ENCODE measurements around the genes ROGDI and SEC14L5.

- PRO-cap: no peak
Observed at GRCh38 chr16:4680881-4681817, 12.2 kb upstream of the NUDT16L1 start.

DNA sequence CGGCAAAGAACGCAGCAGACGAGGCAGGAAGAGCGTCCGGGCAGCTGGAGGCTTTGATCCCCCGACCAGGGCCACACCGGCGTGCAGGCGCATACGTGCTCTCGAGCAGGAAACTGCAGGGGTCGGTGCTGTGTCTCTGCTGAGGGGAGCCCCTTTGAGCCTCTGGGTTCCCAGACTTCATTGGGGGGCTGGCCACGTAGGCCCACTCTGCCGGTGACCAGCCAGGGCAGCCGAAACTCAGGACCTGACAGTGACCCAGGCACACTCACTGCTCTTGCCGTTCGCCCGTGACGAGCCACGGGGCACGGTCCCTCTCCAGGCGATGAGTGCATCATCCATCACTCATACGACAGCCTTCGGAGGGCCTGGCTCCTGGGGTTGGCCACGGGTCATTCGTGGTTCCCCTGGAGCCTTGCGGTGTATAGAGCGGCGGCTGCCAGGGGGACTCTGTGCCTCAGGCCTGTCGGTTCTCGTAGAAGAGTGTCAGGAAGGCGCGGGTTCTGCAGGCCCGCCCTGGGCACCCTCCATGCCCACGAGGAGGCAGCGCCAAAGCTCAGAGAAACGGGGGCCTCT, 11.3 kb upstream of the NUDT16L1 start:
- PRO-cap: no peak

- PRO-cap: bidirectional peak, plus-strand start at chr16:4802798, minus-strand start at chr16:4802673
Observed at GRCh38 chr16:4802477-4803434, at the start of gene ROGDI. Gene ROGDI, minus strand, starts transcription at chr16:4802633.

DNA sequence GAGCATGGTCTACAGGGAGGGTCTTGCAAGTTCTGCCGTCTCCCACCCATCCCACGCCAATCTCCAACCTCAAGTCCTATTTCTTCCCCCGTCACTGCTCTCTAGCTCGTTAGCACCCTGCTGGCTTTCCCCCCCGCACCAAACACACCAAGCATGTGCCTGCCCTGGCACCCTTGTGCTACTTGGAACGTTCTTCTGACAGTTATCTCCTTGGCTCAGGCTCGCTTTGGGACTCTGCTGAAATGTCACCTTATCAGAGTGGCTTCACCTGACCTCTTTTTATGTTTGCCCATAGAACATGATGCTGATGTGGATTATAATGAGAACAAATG, 21.9 kb downstream of the GLYR1 start:
- PRO-cap: no peak

DNA sequence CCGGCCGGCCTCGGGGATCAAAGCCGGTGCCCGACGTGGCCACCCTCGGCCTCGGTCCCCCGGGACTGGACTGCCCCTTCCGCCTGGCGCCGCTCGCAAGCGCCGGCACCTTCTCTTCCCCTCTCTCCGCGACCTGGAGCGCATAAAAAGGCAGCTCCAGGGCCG, 212 bp downstream of the GLYR1 start:
- PRO-cap: no peak

- PRO-cap: no peak
Observed at GRCh38 chr16:4850116-4850455, 2.8 kb downstream of the UBN1 start.

- PRO-cap: no peak
Observed at GRCh38 chr16:4852753-4853243, 5.5 kb downstream of the UBN1 start.

DNA sequence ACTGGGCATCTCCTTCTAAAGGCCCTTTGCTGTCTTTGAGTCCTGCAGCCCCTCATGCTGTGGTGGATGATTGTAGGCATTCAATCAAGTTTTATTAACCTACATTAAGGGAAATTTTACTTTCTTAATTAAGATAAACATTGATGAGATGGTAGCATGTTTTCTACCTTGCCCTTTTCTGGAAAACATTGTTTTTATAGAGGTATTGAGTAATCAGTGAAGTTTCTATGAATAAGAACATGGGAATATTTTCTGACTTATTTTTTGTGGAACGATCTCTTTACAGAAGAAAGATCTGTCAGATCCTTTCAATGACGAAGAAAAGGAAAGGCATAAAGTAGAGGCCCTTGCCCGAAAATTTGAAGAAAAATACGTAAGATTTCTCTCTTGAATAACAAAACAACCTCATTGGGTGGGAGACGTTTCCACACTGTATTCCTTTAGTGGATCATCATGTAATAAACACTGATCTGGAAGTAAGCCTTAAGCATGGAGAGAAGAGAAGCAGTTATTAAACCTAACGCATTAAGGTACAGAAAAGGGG, 10.5 kb downstream of the UBN1 start:
- PRO-cap: no peak

GRCh38 chr16:4860226-4861246, 13.3 kb downstream of the UBN1 start:
- PRO-cap: no peak

- PRO-cap: no peak
Observed at GRCh38 chr16:4876673-4877197, 29.5 kb downstream of the UBN1 start.

DNA sequence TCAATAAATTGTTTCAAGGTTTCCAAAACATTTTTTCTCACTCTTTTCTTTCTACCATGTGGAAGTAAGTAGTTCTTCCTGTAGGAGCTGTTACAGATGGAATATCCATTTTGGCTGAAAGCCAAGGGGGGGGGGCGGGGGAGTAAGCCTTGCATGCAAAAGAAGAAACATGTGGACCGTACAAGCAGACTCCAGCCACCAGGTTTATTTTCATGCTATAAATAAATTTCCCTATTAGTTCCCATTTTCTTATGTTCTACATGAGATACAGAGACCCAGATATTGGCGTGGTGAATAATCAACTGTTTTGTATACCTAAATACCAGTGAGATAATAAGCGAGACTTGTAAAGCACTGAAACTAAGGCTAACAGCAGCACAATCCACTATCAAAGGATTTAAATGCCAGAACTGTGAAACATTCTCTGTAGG, 35.1 kb downstream of the UBN1 start:
- PRO-cap: no peak

DNA sequence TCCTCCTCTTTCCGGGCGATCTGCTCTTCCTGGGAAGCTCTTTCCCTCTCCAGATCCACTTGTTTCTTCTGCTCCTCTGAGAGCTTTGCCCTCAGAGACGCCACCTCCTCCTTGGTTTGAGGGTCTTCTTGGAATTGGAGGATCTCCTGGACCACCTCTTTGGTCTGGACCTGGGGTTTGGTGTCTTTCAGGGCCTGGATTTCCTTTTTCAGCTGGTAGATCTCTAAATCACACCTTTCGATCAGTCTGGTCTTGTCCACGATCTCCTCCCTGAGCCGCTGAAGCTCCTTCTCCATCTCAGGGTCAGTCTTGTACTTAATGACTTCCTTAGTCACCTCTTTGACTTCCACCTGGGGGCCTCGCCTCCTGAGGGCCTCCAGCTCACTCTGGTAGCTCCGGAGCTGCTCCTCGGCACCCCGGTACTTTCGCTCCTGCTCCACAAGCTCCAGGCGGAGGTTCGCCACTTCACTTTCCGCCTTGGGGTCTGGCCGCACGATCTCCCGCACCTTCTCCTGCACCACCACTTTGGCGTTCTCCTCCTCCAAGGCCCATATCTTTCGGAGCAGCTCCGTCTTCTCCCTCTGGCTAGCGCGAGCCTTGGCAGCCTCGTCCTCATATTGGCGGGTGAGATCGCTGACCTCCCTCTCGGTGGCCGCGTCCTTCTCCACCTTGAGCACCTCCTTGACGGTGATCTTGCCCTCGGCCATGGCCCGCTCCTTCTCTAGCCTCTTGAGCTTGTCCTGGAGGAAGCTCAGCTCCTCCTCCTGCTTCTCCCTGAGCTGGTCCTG, 37.5 kb downstream of the UBN1 start:
- PRO-cap: no peak

DNA sequence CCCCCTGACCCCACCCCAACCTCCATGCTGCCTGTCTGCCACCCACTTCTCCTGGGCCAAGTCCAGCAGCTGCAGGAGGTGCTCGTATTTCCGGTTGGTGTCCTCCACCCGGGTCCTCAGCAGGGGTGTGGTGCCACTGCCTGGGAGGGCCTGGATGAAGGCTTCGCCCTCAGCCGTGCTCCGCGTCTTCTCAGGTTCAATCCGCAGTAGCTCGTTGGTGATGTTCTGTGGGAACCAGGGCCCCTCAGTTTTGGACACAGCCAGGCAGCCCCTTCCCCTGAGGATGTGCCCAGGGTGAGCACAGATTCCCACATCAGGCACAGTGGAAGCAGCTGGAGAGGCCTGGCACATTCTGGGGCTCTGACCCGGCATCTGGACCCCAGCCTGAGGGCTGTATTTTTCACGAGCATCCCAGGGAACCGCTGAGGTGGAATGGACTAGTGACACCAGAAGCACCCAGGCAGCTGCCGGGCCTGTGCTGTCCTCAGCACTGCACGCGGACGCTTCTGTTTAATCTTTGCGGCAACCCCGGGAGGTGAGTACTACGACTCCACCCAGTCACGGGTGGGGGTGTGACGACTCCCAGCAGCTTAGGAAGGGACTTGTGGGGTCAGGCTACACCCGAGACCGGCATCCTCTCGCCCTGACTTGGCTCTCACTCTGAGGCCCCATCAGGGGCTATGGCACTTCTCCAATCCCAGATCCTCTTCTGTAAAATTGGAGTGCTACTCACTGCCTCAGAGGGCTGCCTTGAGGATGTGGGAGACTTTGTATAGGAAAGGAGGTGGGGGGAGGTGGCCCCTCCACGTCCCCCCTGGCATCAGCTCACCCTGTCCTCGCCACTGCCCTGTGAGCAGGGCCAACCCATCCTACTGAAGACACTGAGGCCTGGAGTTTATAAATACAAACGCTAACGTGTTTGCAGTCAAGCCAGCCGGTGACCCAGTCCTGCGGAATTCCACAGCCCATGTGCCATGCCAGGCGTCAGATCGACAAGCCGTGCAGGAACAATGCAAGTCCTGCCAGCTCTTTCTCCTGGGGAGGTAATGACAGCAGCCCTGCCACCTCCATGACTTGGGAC, 44.6 kb downstream of the PPL start:
- PRO-cap: no peak

DNA sequence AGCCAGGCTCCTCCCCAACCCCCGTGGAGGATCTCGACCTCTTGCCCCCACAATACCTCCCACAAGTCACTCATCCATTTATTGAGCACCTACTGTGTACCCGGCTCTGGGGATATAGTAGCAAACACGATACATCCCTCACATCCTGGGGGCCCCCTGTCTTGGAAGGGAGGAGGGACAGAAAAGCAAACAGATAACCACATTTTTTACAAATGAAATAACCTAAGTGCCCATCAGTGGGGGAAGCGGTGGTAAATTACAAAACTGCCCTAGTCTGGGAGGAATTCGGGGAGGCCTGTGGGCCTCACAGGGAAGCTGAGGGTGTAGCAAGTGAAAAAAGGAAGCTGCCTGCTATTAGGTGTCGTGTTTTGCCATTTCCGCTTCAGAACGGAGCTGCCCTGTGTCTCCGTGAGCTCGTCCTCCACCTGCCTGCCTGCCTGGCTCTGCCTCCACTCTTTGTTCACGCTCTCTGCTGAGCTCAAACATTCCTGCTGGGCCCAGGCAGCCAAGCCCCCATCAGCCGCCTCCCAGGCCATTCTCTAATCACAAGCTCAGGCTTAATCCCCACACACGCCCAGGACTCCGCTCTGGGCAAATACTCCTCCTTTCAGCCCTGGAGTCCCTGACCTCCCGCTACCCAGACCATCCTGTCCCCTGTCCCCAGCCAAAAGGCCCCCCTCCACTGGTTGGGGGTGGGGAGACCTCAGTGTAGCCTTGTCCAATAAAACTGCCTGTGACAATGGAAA, 10.3 kb upstream of the SEC14L5 start:
- PRO-cap: no peak

- PRO-cap: no peak
Observed at GRCh38 chr16:4957532-4958562, at the start of gene SEC14L5. Gene SEC14L5, plus strand, starts transcription at chr16:4958330.

DNA sequence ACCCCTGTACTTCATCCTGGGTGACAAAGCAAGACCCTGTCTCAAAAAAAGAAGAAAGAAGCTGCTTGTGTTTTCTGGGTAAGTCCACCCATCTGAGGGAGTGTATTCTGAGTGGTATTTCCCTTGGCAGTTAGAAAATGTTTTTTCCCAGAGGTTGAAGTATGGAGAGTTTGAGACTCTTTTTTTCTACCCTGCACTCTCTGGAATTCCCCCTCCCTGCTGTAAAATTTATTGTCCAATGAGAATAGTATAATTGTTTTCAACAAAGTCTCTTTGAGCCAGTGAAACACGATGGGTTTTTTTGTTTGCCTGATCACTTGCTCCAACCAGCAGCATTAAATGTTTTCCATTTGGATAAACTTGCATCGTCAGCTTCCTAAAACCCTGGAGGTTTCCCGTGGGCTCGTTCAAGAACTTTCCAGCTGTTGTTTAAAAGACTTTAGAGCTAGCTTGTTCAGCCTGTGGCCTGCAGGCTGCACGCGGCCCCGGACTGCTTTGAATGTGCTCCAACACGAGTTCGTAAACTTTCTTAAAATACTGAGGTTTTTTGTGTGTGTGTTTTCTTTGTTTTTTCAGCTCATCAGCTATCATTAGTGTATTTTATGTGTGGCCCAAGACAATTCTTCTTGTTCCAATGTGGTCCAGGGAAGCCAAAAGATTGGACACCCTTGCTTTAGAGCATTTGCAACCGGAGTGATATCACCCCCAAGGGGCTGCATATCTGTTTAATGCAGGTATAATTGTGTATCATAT, 14.9 kb downstream of the NAGPA start:
- PRO-cap: no peak

- PRO-cap: no peak
Observed at GRCh38 chr16:5098412-5098856, 839 bp upstream of the EEF2KMT start.

- PRO-cap: no peak
Observed at GRCh38 chr16:5450137-5451008, 352.8 kb upstream of the EEF2KMT start.

DNA sequence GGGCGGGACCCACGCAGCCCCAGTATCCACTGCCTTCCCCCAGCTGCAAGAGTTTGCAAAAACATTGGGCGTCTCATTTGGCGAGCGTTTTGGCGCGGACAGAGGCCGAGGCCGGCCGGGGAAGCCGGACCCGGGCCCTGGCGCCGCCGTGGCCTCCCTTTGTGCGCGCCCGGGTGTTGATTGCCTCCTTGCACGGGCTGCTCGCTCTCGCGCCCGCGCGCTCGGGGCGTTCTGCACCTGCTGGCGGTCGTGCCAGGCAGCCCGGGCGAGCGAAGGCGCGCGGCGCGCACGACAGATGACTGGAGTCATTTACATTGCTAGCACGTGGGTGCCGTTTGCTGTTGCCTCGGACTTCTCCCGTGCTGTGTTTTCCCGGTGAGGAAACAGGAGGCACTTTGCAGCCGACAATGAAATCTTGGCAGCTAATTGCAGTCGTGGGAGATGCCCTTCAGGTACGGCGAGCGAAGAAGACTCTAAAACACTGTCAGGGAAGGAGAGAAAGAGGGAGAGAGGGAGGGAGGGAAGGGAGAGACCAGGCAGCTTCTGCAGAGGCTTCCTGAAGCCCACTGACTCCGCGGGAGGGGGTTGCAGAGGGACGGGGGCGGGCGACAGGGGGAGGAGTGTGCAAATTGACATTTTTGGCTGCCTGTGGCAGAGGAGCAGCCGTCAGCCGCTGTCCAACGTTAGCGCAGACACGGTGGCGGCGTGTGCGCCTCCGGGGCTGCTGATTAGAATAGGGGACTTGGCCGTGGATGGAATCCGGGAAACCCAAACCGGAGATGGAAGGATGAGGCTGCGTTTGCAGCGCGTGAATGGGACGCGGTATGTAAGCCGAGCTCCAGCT, 464.5 kb downstream of the RBFOX1 start:
- PRO-cap: no peak

DNA sequence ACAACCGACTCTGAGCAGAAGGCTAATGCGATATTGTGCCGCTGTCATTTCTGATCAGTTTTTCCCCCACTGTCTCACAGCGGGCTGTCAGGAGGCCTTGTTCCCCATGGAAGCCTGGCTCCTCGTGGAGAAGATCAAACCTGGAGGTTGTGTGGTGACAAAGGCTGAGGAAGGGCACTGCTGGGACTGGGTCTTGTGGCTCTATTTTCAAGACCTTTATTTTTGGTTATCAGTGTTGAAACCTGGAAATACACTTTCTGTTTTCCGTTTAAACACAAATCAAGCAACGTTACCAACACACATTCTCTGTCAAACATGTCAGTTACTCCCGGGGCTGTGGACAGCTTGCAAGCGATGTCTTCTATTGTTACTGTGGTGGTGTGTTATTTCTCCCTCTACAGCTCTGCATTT, 1245.4 kb downstream of the TMEM114 start:
- PRO-cap: no peak

Data from colic lymph node (tissue), 1 donor.